Glomerular endothelial cell (primary cell): ENCODE measurements around the gene KLF6.

DNA sequence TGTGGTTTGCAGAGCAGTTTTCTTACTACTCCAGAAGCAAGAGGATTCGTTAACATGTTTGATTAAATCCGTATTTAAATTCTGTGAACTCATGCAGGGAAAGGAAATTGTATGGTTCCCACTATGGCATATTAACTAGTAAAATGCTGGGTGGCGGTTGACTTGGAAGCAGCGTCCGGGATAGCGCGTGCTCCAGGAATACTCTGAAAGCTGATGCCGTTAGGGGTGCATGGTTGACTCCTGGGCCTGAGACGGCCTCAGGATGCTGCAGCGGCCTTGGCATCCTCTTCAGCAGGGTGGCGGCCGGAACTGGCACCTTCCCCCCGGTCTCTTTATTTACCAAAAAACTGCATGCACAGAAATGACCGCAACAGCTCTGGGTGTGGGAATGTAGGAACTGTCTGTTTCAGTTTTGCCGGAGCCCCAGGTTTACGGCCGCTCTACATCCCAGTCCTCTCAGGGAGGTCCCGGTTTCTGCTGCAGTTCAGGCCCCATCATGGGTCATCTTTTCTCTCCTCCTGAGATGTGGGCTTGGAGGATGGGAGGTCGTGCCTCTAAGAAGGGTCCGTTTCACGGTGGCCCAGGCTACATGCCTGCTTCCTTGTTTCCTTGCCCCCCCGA lies 28.8 kb downstream of the PFKP start:
- RAMPAGE, long total RNA: no peak

- RAMPAGE, long total RNA: no peak
Measured at GRCh38 chr10:3240203-3241006, 67.8 kb upstream of the PITRM1 start.

GRCh38 chr10:3468071-3468799 lies 295.7 kb upstream of the PITRM1 start:
- RAMPAGE, long total RNA: no peak

DNA sequence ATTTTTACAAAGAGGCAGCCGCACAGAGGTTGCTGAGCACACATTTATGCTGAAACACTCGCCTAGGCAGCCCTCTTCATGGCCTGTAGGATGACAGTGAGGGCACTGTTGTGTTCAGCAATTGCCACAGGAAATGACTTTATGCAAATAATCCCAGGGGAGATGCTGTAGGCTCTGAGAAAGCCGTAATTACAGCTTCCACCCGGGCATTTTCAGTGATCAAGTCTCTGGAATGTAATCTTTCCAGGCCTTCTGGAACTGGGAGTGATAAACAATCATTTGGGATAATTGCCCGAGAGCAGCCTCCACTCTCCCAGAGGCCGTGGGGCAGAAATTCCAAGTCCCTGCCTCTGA lies 300.5 kb downstream of the KLF6 start:
- RAMPAGE, long total RNA: no peak

DNA sequence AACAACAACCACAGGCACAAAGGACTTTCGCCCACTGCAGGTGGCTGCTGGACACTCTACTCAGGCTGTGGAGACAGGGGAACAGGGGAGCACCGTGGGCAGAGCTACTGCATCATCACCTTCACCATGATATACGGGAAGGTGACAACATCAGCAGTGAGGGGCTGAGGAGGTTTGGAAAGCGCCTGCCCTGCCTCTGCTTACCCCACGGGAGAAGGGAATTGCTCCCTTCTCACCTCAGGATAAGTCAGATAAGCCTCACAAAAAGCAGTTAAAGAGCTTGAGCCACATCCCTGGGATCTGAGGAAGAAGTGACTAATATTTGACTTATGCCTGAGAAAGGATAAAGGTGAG lies 217.6 kb downstream of the KLF6 start:
- RAMPAGE, long total RNA: no peak

- RAMPAGE, long total RNA: no peak
Measured at GRCh38 chr10:3764521-3765520, 20.2 kb downstream of the KLF6 start.

DNA sequence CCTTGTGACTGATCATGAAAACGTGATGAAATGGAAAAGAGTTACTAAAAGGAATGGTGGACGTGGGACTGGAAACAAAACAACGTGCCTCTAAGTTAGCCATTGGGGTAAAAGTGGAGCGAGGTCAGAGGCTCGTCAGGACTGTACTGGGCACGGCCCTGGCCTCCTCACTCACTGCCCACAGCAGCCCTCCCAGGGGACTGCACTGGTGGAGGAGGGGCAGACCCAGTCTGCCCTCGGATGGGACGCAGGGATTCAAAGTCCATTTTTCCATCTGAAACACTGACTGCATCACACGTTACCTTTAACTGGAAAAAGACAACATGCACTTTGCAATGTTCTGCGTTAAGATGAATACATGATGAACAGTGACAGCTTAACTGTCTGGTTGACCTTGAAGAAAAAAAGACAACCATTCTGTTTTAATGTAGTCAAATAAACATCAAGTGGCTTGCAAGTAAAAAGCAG lies 19.0 kb downstream of the KLF6 start:
- RAMPAGE, long total RNA: no peak

DNA sequence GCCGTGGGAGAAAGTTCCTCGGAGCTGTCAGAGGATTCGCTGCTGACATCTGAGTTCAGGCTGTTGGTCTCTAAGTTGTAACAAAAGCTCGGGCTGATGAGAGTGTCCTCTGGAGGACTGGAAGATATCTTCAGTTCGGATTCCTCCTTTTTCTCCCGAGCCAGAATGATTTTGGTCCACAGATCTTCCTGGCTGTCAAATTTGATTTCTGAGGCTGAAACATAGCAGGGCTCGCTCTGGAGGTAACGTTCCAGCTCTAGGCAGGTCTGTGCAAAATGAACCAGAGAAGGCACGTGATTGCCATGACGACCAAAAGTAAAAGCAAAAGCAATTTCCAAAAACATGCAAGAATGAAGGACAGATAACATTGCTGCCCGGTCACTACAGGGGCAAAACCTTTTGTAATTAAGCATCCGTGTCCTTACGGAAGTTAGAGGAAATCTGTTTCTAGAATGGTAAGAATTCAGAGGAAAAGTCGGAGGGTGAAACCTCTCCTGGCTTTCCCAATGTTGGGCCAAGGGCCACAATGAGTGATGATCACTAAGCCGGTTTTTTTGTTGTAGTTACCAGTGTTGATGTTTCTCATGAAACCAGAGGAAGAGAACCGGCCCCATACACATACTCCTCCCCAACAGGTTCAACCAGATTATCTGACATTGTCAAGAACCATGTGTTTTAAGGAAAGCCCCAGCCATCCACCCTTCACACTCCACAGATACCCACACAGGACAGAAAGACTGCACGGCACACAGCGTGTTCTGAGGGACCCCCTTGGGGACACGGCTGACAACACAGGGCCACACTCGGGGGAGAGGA lies 2.9 kb downstream of the KLF6 start:
- RAMPAGE, long total RNA: no peak

GRCh38 chr10:3784573-3785460 lies at the start of gene KLF6:
Gene KLF6, minus strand, starts transcription at chr10:3785209.
- RAMPAGE, long total RNA: start-site peak on the minus strand at chr10:3785157-3785224, 2,815 and 2,095 reads in 2 replicates

- RAMPAGE, long total RNA: no peak
Measured at GRCh38 chr10:3866401-3866785, 81.4 kb upstream of the KLF6 start.

GRCh38 chr10:3907438-3907994 lies 122.5 kb upstream of the KLF6 start:
- RAMPAGE, long total RNA: no peak

- RAMPAGE, long total RNA: no peak
Measured at GRCh38 chr10:4050834-4052196, 266.3 kb upstream of the KLF6 start.

GRCh38 chr10:4068276-4068611 lies 283.2 kb upstream of the KLF6 start:
- RAMPAGE, long total RNA: no peak

DNA sequence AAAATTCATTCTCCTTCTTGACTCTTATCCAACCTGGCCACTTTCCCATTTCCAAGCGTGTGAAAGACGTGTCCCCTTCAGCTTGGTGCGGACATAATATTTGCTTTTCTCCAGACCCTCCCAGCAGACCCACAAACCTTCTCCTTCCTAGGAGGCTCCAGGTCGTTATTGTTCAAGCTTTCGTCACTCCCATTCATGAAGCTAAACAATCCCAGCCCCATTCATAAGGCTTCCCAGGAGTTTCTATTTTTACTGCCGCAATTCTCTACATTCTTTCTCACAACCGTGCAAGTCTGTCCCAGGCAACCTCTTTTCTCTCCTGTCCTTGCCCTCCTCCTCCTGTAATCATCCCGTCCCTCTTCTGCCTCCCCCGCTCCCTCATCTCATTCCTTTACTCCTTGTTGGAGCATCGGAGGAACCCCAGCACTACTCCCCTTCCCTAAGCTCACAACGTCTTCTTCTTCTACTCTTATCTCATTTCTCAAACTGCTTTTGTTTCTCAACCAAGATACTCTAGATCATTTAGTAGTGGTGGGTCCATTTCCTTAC lies 301.4 kb upstream of the KLF6 start:
- RAMPAGE, long total RNA: no peak

- RAMPAGE, long total RNA: no peak
Measured at GRCh38 chr10:4197035-4197323, 412.0 kb upstream of the KLF6 start.

DNA sequence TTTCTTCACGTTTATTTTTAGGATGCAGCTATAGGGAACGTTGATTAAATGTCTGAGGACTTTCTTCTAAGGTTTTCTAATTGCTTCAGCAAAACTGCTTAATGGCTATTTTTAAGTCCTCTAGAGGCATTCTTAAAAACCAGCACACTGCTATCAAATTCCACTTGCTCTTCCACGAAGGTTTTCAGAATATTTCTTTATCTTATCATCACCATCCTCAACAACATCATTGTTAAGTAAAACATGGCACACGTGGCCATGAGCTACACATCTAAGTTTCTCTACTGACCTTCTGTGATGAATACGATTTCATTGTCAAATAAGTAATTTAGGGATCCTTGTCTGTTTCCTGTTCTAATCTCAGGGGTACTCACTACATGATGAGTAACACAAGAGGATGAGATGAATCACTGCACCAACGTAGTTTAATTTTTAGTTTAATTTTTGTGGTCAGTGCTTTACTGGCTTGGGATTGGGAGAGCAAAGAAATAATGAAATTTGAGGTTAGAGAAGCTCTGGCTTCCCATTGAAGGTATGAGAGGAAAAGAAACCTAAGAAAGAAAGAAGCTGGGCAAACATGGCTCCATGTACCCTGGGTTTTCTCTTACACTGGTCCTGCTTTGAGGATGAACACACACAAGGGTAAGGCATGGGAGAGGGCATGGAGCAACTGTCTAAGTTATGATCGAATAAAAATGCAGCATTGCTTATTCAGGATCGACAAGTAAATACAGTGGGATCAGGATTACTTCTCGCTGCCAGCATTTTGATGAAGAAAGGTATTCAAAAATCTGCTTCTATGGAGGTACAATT lies 461.9 kb upstream of the KLF6 start:
- RAMPAGE, long total RNA: no peak

DNA sequence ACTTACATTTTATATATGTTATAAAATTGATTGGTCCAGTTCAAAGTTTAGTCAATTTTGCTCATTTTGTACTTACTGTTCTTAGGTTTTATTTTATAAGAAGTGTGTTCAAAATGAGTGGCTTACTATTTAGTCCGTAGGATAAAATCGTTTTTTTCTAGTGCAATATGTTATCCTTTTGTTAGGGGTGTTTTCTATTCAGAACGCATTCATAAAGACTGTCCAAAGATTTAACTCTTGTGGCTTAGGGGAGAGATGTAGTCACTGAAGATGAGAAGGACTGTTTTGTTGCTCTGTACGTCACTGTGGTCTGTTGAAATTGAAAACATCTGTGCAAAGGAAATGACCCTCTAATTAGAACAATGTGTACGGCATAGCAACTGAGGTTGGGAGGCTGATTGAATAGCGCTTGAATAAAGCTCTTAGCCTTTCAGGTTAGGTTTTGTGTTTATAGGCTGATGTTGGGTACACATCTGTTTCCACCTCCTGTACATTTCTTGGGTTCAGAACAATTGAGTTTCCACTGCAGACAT lies 453.5 kb upstream of the AKR1E2 start:
- RAMPAGE, long total RNA: no peak

DNA sequence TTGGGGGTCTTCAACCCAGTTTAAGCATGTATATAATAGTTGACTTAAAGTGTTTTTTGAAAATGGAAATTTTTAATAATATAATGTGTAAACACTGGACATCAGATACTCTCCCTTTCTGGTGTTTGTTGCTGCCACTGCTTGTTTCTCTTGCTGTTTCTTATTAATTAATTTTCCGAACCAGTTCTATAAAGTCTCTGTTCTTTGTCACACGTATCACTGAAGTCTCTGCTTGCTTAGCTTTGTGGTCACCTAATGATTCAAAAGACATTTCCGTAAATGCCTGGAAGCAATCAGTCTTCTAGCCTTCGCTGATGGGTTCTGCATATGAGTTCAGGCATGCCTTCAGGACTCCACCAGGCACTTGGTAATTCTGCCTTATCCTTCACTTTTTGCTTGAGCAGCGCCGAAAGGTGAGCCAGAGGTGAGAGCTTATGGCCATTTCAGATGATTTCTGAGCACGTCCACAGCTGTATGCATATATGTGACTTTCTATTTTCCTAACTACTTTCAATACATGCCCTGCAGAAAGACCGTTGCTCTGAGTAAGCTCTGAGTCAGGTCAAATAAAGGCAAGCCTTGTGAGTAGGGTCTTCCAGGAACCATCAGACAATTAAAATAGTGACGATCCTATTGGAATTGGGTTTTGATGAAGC lies 154.6 kb upstream of the AKR1E2 start:
- RAMPAGE, long total RNA: no peak

- RAMPAGE, long total RNA: no peak
Measured at GRCh38 chr10:4672246-4672529, 153.8 kb upstream of the AKR1E2 start.

- RAMPAGE, long total RNA: no peak
Measured at GRCh38 chr10:4725712-4726473, 100.1 kb upstream of the AKR1E2 start.